ENCODE results near the genes RPUSD4 and BARX2.

DNA sequence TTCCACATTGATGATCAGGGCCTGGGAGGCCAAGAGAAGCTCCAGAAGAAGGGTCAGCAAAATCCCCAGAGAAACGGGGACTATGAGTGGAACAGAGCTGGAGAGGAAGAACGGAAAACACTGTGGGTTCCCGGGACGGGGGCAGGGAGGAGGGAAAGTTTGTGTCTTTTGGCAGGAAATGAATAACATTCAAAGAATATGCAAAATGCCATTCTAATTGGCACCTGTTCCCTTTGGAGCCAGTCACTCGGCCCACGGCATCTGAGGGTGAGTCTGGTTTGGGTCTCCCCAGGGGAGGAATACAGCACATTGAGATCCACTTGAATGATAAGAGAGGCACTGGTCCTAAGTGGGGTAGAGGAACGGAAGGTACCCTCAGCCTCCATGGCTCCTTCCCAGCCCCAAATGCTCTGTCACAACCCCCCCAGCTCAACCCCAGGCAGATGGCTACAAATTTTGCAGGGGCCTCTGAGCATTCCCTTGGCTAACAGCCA lies 72.0 kb downstream of the RPUSD4 start:
- PRO-cap = no peak
- RAMPAGE, long total RNA, 3 experiments = no peak in any of the 3 experiments

- PRO-cap = bidirectional peak, plus-strand start at chr11:126211752, minus-strand start at chr11:126211643
- RAMPAGE, long total RNA, 3 experiments = start-site peak on the plus strand in 3 of 3 experiments, at chr11:126211752-126211804 at its widest, 91 to 122 reads per replicate; start-site peak on the minus strand in 2 of 3 experiments, at chr11:126211643-126211664 at its widest, 8 to 14 reads per replicate
Measured at GRCh38 chr11:126210701-126211883, at the start of gene RPUSD4. Gene RPUSD4, minus strand, starts transcription at chr11:126211650.

DNA sequence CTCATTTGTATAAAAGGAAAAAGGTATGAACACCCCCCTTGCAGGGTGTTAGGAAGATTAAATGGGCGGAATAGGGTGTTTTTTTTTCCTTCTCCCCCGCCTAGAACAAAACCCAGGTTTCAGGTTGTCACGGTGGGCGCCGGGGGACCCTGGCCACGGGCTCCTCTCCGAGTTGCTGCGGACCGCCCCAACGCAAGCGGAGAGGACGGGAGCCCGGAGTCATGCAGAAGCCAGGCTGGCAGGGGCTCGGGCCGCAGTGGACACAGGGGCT lies 260 bp upstream of the TIRAP start:
- PRO-cap = no peak
- RAMPAGE, long total RNA, 3 experiments = no peak in any of the 3 experiments

GRCh38 chr11:126336139-126336477 lies 19.4 kb upstream of the ST3GAL4 start:
- PRO-cap = no peak
- RAMPAGE, long total RNA, 3 experiments = no peak in any of the 3 experiments

- PRO-cap = unidirectional peak, minus-strand start at chr11:126359663; unidirectional peak, minus-strand start at chr11:126359692
- RAMPAGE, long total RNA, 3 experiments = no peak in any of the 3 experiments
Measured at GRCh38 chr11:126359411-126360526, 4.3 kb downstream of the ST3GAL4 start.

DNA sequence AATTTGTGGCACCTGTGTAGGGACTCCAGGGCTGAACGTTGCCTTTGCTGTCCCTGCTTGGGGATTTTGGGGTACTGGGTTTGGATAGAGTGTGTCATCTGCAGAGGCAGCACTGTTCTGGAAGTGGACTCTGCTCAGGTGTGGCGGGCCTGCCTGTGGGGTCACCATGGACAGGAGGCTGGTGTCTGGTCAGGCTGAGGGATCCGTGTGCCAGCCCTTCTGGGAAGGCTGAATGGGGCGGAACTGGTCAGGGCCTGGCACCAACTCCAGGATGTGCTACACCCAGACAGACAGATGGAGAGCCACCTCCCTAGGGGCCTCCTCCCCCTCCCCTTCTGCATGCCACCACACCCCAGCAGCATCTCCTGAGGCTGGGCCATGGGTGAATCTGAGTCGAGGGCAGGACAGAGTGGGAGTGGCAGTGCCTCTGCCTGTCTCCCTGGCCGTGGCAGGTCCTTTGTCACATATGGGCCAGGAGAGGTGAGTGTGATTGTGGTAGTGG lies 28.9 kb downstream of the ST3GAL4 start:
- PRO-cap = no peak
- RAMPAGE, long total RNA, 3 experiments = no peak in any of the 3 experiments

DNA sequence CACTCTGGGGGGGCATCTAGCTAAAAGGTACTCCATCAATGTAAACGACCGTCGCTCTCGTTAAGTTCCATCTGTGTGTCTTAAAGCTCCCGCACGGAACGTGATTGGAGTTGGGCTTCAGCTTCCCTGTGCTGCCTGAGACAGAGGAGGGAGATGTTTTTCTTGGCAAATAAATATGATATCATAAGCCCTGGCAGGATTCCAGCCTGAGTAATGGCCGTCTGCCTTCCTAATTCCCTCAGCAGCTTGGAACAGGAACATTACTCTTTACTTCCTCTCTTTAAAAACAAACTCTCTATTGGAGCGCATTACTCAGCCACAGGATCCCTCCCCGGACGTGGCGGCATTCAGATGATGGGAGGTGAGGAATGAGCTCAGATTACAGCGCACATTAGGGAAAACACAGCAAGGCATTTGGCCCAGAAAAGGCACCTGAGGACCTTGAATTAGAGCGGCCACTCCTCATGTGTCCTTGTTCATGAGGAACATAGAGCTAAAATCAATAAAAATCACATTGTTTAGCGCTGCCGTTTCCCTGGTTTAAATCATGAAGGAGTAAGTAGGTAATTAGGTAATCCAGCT lies 230.4 kb downstream of the ST3GAL4 start:
- PRO-cap = no peak
- RAMPAGE, long total RNA, 3 experiments = no peak in any of the 3 experiments

DNA sequence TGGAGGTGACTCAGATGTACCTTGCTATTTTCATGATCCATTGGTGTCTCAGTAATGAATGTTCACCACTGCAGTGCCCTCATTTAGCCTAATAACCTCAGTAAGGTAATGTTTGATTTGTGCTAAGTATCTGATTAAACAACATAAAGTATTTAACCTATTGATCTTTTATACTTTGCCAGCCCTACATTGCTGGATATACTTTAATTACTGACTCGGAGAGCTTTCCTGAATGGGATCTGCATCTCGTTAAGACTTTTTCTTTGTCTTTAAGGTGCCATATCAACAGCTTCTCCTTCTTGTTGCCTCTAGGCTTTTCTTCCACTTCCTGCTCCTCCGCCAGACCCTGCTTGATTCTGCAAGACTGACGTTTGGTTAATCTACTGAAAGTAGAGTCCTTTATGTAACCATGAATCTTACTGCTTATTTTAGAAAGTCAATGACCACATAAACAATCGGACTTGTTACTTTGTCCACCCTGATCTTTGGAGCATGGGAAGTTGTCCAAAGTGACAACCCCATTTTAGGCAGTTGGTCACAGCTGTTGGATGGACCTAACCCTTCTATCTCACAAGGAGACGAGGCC lies 303.0 kb downstream of the ST3GAL4 start:
- PRO-cap = no peak
- RAMPAGE, long total RNA, 3 experiments = no peak in any of the 3 experiments

DNA sequence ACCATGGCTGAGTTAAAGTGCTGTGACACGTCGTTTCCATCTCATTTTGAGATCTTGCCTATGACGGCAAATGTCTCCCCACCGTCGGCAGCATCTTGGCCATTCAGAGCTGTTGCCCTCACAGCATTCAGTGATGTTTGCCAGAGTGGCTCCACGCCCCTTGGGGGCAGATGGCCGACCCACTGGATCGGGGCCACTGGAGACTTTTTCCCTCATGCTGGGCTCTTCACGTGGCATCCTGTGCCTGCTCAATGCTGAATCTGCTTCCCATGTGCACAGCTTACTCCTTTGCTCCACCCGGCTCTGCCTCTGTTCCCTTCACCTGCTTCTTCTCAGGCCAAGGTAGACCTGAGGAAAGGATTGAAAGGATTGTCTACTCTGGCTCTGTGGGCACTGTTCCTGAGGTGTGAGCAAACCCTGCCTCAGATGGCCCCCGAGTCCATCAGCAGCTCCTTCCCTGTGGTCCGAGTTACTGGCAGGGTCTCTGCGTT lies 314.9 kb downstream of the KIRREL3 start:
- PRO-cap = no peak
- RAMPAGE, long total RNA, 3 experiments = no peak in any of the 3 experiments

- PRO-cap = no peak
- RAMPAGE, long total RNA, 3 experiments = no peak in any of the 3 experiments
Measured at GRCh38 chr11:128210441-128211035, 376.8 kb downstream of the ETS1 start.

DNA sequence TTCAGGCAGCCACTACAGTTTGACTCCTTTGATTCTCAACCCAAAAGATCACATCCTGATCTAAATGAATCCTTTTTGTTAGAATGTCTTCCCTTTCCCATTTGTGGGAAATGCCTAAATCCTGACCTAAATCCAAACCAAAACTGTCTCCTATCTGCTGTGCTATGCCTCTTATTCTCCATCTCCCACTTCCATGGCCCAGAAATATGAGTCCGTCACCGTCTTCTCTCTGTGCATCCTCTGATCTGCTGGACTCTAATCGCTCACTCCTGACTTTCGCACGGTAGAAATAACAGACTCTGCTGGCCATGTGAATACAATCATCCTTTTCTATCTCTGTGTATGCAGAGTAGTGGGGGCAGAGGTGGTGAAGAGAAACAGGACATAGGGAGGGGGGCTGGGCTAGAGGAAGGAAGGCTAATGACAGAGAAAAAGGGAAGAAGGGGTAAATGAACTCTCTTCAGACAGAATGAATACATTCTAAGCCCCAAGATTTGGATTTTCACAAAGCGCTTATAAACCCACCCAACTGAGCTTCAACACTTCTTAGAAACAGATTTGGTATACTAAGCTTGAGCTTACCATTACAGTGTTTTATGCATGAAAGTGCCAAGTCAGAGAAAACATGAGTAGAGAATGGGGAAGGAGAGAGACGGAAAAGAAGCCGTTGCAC lies 324.9 kb downstream of the ETS1 start:
- PRO-cap = no peak
- RAMPAGE, long total RNA, 3 experiments = no peak in any of the 3 experiments

GRCh38 chr11:128318823-128319338 lies 268.5 kb downstream of the ETS1 start:
- PRO-cap = no peak
- RAMPAGE, long total RNA, 3 experiments = no peak in any of the 3 experiments

GRCh38 chr11:128342413-128343540 lies 244.6 kb downstream of the ETS1 start:
- PRO-cap = no peak
- RAMPAGE, long total RNA, 3 experiments = no peak in any of the 3 experiments

DNA sequence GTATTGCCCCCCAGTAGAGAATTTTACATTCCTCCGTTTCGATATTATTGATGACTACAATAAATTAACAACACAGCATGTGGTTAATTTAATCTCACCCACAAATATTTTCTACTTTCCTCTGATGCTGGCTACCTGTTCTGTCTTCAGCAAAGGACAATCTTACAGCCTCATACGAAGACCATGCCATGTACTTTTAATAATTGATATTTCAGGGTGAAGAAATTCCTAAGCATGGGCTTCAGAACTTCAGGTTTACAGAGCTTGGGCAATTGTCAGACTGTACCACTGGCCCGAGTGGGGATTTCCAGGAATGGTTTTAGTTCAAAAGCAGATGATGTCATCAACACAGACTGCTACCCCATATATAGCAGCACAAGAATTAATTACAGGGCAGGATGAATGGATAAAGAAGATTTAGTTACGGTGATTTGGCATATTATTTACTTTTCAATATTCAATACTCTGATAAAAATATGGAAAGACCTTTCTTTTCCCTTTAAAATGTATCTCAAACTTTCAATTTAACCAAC lies 171.8 kb downstream of the ETS1 start:
- PRO-cap = no peak
- RAMPAGE, long total RNA, 3 experiments = no peak in any of the 3 experiments

DNA sequence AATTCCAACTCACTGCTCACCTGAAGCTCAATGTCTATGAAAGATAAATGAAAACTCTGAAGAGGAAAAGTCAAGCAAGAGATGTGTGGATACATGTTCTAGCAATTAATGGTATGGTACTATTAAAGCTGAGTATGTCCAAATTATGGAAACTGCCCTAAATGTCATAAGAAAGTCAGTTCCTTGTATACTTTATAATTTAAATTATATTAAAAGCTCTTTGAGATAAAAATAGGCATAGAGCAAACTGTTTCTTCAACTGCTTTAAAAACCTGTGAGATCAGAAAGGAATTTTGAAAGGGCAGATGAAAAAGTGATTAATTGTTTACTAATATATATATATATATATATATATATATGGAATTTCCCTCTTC lies 43.4 kb downstream of the ETS1 start:
- PRO-cap = no peak
- RAMPAGE, long total RNA, 3 experiments = no peak in any of the 3 experiments

DNA sequence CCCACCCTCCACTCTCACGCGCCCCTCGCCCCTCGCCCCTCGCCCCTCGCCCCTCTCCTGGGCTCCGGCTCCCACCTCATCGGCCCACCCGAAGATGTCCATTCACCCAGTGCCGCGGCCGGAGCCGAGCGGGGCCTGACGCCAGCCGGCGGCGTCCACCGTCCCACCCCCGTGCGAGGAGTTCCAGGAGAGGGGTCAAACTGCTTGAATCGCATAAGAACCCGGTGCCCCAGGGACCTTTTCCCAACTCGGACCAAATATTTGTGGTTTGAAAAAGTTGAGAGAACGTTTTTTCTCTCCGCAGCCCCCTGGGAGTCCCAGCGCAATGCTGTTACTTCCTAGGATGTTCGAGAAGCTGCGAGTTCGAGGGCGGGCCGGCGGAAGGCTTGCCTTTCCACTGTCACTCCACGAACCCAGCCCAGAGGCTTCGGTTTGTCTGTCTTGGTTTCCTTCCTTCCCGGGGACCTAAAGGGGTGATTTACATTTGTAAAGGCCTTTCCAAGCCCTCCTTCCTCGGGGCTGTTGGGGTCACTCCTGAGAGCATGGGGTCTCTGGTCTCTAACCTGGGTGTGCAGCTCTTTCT lies 38.0 kb downstream of the ETS1 start:
- PRO-cap = no peak
- RAMPAGE, long total RNA, 3 experiments = no peak in any of the 3 experiments

- PRO-cap = no peak
- RAMPAGE, long total RNA, 3 experiments = no peak in any of the 3 experiments
Measured at GRCh38 chr11:128790098-128790750, 76.9 kb downstream of the KCNJ1 start.

GRCh38 chr11:129202856-129203216 lies 10.7 kb upstream of the ARHGAP32 start:
- PRO-cap = no peak
- RAMPAGE, long total RNA, 3 experiments = no peak in any of the 3 experiments

DNA sequence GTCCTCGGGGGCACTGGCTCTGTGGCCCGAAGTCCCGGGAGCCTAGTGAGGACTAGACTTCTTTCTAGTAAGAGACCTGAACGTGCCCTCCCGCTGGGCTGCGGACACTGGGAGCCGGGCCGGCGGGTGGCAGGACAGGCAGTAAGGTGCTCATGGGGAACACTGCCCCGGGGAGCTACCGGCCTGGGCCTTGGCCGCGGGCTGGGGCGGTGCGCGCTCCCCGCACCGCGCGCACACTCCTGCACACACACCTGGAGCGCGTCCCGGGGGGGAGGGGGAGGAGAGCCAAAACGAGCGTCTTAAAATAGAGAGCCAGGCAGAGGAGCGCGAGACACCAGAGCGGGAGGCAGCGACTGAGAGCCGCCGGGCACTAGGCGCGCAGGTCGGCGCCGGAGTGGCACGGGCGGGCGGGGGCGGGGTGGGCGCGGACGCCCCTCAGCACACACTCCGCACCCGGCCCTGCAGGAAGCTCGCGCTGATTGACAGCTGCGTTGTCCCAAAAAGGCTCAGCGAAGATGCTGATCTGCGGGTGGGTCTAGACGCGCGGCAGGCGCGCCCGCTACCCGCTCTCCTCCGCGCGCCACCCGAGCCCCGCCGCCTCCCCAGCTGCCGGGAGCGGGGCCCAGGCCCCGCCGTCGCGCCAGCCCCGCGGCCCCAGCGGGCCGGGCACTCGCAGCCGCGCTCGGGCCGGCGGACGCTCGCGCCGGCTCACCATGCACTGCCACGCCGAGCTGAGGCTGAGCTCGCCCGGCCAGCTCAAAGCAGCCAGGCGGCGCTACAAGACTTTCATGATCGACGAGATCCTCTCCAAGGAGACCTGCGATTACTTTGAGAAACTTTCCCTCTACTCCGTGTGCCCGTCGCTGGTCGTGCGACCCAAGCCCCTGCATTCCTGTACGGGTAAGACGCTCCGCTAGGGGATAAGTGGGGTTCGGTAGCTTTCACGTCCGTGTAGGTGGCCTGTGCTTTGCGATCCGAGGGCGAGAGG lies at the start of gene BARX2:
Gene BARX2, plus strand, starts transcription at position 526 of the 988 bp plus-strand sequence.
- PRO-cap = no peak
- RAMPAGE, long total RNA, 3 experiments = no peak in any of the 3 experiments

DNA sequence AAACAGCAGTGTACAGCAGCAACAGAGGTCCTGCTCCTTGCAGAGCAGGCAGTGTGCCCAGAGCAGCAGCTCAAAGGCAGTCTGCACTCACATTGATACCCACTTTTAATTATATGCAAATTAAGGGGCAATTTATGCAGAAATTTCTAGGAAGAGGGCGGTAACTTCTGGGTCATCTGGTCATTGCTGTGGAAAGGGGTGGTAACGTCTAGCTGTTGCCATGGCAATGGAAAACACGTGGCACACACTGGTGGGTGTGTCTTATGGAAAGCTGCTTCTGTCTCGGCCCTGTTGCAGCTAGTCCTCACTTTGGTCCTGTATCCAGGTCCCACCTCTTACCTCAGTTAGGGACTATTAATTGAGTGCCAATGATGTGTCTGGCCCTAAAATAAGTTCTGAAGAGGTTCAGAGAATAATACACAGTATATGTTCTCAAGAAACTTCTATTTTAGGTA lies 36.9 kb downstream of the BARX2 start:
- PRO-cap = no peak
- RAMPAGE, long total RNA, 3 experiments = no peak in any of the 3 experiments

Measured in tibial nerve (tissue), 3 donors.